Penis (tissue), 1 donor: ENCODE data around the genes ARID3B, CLK3, CPLX3 and FAM219B.

DNA sequence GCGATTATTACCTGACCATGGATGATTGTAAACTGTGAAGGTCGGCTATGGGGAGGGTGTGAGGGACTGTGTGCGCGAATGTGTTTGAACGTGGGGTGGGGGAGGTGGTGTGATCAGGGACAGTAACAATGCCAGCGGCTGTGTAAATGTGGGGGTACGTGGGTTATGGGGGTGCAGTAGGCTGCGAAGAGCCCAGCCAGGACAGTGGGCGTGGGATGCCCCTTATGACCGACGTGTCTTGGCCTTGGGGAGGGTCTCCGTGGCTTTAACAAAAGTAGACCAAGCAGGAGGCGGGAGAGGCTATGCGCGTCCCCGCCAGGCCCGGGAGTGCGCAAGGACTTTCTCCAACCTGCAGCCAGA is 329 bp downstream of the ISLR2 start:
- PRO-cap, result no peak

GRCh38 chr15:74174752-74175401 is 1.4 kb downstream of the ISLR start:
- PRO-cap, result no peak

DNA sequence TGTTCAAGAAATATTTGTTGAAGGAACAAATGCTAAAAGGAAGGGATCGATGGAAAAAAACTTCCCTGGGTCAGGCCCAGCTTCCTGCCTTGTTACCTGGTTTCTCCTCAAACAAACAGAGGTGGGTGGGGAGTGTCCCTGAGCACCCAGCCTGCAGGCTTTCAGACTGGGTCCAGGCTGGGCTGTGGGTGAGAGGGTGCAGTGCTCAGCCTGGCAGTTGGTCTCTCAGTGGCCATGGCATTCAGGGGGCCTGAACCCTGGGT is 14.4 kb upstream of the STRA6 start:
- PRO-cap, result no peak

DNA sequence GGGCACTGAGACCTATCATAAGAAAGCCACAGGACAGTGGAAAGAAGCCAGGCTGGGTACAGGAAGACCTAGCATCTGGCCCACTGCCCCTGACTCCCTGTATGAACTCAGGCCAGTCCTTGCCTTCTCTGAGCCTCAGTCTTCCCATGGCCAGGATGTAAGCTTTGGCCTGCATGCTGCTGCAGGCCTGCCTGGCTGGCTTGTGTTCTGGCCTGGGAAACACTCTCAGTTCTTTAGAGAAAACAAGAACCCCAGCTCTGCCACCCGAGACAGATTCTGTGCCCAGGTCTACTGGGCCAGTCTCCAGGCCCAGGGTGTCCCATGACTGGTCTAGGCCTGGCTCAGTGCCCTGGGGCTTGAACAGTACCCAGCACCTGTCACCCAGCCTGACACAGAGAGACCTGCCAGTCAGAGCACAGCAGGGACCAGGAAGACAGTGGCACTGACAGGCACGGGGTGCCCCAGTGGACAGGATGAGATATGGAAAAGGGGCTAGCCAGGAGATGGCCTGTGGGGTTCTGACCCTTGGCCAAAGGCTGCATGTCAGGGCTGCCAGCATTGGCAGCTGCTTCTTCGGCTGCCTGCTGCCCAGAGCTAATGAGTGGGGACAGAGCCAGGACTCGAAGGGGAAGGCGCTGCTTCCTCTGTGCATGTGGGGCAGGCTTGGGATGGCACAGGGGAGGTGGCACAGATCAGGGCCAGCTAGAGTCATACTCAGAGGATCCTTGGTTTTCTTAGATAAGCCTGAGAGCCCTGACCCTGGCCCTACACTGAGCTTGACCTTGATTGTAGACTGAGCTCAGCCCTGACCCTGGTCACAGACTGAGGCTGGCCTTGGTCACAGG is 15.0 kb downstream of the CCDC33 start:
- PRO-cap, result no peak

- PRO-cap, result no peak
These were observed 2.7 kb downstream of the CYP11A1 start for GRCh38 chr15:74364650-74365274.

DNA sequence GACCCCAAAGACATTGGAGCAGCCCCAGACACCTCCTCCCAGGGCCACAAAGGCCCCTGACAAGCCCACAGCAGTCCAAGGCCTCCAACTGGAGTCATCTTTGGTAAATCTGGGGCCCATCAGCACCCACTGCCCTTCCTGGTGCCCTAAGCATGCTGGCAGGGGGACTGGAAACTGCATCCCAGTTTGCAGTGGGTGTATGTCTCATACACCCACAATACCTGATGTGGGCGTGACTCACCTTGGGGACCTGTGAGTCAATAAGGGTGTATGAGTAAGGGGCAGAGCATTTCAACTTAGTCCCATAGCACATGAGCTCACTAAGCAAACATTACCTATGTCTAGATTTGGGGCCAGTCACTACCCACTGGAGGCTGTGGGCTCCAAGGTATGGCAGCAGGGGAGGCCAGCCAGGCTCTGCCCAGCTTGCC is 29.4 kb upstream of the CYP11A1 start:
- PRO-cap, result no peak

DNA sequence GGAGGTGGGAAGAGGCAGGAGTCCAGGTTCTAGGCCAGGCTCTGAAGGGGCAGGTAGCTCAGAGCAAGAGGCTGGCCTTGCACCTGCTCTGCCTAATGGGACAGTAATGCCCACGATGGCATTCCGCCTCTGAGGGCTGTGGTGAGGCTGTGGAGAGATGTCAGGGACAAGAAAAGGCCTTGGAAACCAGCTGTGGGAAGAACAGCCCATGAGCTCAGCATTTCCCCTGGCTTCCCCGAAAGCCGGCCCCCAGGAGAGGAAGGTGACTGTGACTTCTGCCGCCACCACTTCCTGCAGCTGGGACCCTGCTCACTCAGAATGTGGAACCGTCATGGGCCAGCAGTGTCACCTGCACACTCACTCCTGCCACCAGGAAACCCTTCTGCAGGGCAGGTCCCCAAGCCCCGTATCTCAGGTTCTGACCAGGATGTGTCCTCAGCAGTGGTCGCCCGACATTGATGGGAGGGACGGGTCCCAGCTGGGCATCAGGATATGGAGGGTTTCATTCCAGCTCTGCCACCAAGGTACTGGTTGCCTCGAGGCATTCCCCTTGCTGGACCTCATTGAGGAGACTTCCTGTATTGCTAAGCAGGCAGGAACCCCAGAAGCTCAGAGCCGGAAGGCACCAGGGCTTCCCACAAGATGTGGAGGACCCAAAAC is 30.8 kb downstream of the SEMA7A start:
- PRO-cap, result no peak

DNA sequence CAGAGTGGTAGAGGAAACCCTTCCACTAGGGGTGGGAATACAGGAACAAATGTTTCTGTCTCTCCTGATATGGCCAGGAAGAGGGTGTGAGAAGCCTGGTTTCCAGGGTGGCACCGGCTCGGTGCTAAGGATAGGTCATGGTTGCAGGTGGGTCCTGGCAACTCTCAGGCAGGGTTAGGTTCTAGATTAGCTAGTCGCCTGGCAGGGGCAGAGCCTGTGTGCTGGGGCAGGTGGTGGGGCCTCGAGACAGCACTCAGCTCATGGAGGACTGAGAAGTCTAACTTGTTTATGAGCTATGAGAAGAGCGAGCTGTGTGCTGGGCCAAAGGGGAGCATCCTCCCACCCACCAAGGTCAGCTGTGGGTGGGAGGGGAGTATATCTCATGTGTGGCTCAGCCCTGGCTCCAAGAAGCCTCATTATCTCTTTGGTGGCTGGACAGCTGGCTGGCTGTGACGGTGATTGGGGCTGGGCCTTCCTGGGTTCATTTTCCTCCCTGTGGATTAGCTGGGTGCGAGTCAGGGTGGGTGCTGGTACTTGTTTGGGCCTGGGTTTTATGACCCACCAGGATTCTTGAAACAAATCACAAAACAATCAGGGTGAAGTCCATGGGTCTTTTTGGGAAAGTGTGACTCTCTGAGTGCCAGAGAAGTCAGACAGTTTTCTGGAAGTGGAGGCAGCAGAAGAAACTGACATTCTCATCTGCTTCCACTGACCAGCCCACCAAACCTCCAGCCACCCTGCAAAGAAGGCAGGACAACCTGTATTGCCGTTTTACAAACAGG is 9.8 kb downstream of the SEMA7A start:
- PRO-cap, result no peak

DNA sequence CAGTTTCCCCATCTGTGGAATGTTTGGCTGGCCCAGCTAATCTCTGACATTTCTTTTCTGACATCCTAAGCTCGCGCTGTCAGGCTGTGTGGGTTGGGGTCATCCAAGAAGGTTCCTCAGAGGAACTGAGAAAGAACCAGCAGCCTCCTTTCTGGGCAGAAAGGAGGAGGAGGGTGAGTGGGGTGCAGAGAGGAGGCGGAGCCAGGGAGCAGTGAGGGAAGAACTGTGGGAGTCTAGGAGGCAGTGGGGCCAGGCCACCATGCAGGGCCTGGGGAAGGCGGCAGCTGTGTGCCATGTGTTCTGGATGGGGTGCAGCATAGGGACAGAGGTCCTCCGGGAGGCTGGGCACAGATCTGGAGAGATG is 5.3 kb downstream of the SEMA7A start:
- PRO-cap, result no peak

GRCh38 chr15:74489828-74490552 is 29.0 kb upstream of the UBL7 start:
- PRO-cap, result no peak

GRCh38 chr15:74541107-74541840 is at the start of gene ARID3B:
Gene ARID3B, plus strand, starts transcription at chr15:74541220.
- PRO-cap, result bidirectional peak, plus-strand start at chr15:74541264, minus-strand start at chr15:74540968

GRCh38 chr15:74588317-74588957 is 27.2 kb upstream of the CLK3 start:
- PRO-cap, result no peak

- PRO-cap, result bidirectional peak, plus-strand start at chr15:74615836, minus-strand start at chr15:74615673
These were observed at the start of gene CLK3 for GRCh38 chr15:74615104-74615993. Gene CLK3, plus strand, starts transcription at chr15:74615836.

DNA sequence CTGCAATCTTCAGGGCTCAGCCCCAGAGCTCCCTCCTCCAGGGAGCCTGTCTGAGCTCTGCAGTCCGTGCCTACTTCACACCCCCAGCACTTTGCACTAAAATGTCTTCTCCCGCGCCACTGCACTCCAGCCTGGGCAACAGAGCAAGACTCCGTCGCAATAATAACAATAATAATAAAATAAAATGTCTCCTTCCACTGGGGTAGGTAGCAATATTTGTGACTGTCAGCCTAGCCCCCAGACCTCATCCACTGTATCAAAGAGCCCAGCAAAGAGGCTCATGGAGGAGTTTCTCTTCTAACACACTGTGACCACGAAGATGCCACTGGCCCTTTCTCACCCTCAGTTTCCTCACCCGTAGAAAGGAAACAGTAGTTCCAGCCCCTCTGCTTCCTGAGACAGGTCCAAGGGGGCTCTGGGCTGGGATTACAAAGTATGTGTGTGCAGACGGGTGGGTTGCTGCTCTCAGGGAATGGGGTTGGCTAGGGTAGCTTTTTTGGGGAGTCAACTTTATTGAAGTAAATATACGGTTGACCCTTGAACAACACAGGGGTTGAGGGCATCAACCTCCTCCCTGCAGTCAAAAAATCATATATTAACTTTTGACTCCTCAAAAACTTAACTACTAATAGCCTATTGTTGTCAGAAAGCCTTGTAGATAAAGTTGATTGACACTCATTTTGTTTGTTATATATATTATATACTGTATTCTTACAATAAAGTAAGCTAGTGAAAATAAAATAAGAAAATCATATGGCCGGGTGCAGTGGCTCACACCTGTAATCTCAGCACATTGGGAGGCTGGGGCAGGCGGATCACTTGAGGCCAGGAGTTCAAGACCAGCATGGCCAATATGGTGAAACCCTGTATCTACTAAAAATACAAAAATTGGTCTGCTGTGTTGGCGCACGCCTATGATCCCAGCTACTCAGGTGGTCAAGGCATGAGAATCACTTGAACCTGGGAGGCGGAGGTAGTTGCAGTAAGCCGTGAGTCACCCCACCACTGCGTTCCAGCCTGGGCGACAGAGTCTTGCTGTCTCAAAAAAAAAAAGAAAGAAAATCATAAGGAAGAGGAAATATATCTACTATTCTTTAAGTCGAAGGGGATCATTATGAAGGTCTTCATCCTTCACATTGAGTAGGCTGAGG is 13.7 kb downstream of the CSK start:
- PRO-cap, result no peak

- PRO-cap, result no peak
These were observed at the start of gene CPLX3 for GRCh38 chr15:74826040-74827184. Gene CPLX3, plus strand, starts transcription at chr15:74826627.

- PRO-cap, result bidirectional peak, plus-strand start at chr15:74906909, minus-strand start at chr15:74906823
These were observed at the start of gene FAM219B for GRCh38 chr15:74906731-74907418. Gene FAM219B, minus strand, starts transcription at chr15:74906851.

- PRO-cap, result no peak
These were observed 12.6 kb upstream of the FAM219B start for GRCh38 chr15:74918868-74920132.

DNA sequence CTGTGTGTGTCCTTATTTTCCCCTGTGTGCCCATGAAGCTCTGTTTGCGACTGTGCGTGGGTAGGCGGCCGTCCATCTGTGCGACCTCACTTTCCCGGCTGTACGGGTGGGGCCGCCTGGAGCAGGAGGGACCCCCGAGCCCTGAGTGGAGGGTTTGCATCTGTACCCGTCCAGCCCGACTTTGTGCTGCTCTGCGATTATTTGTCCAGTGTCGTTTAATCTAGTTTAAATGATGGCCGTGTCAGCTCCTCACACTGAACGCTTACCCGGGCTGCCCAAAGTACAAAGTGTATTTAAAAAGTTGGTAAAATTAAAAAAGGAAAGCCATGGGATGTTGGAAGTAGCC is 306 bp downstream of the PPCDC start:
- PRO-cap, result no peak

- PRO-cap, result unidirectional peak, plus-strand start at chr15:75043875
These were observed 20.4 kb downstream of the PPCDC start for GRCh38 chr15:75043505-75044483.

DNA sequence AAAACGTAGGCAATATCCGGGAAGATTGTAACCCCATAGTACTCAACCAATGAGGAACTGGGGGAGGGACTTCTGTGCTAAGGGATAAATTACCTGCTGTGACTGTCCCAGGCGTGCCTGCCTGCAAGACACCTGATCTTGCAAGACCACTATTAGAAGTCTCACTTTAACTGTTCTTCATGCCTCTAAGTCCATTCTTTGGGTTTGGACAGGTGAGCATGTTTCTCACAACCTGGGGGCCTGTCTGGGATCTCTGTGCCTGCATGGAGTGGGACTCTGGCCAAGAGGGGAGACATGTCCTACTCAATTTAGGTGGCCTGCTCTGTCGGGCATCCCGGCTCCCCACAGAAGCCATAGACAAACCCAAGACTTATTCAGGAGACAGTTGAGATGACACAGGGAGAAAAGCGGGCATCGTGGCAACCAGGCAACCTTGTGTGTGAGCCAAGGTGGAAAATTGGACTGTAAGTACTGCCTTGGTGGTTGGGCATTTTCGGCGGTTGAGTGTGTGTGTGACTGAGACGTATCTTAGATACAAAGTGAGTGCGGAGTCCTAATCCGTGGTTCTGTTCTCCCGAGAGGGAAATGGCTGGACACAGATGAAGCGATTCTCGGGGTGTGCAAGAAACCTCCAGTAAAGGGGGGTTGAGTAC is 40.5 kb downstream of the PPCDC start:
- PRO-cap, result no peak